Measurements from ENCODE around the genes GP6, PPP1R12C, SYT5 and TMEM86B.

DNA sequence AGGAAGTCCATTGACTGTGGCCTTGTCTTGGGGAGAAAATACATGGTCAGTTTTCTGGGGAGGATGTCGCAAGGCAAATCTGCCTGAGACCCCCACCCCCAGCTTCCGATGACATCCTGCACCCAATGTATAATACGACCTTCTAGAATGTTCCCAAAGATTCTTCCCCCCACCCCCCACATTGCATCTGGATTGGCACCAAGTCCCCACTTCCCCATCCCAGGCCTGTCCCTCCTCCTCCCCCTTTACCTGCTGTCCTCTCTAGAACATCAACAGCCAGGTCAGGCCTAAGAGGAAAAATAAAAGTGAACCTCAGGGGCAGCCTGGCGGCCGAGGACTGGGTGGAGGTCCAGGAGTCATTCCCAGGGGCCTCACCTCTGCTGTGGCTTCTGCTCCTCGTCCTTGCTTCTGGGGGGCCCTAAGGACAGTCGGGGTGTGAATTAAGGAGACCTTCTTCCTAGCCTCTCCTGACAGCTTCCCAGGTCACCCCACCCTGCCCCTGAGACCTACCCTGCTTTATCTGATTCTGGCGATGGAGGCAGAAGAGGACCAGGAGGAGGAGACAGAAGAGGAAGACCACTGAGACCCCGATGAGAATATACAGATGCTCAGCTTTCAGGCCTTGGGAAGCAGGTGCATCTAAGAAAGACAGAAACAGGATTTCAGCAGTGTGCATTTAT lies 8.6 kb downstream of the LAIR1 start:
- RRBS, result no CpG with 5 or more reads among the region's 9 CpGs

DNA sequence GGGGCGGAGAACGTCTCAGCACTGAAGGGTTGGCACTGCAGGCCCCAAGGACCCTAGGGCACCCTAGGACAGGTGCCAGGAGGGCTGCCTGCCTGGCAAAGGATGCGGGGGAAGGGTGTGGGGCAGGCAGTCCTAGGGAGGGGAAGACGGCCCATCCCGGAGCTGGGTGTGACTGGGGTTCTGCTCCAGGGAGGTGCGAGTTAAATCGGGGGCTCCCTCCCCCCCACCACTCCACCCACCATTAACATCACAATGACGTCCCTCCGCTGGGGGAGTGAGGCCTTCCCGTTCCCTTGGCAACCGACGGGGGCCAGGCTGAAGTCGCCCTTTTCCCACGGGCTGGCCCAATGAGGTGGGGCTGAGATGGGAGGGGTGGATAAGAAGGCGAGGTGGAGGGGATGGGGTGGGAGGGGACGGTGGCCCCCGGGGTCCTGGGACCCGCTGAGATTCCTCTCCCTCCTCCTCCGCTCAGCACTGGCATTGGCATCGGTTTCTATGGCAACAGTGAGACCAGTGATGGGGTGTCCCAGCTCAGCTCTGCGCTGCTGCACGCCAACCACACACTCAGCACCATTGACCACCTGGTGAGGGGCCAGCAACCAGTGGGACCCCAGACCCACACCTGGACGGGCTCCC lies 5.7 kb downstream of the TTYH1 start:
- RRBS, result no CpG with 5 or more reads among the region's 23 CpGs

DNA sequence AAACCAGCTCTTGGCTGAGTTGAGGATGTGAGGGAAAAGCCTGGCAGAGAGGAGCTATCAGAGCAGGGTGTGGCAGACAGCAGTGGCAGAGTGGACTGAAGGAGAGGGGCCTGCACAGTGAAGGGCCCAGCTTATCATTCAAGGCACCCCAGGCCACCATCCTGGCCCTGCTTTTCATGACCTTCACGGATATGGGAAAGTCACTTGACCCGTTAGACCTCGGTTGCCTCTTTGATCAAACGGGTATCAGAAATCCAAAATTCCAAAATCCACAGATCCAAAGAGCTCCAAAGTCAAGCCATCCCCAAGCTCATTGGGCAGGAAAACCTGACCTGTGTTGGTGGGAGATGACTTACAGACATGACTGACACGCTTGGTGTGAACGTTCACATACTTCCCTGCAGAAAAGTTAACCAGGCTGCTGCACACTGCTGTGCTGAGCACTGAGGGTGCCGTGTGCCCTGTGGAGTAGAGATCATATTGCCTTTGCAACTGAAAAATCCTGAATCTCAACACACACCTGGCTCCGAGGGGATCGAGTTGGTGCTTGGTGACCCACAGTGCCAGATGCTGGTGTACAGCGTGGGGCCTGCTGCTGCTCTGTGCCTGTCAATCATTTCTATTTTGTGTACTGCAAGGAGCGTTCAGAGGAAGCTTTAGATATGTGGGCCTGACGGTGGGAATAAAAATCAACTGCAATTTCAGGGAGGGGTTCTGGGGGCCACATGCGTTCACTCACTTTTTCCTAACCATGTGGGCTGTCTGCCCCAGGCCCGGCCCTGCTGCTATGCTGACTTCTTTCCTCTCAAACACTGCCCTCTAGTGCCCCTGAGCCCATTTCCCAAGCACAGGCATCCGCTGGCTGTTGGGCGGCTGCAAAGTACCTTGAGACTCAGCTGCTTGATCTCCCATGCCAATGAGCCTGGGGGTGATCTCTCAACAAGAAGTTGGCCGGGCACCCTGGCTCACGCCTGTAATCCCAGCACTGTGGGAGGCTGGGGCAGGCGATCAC lies 9.9 kb upstream of the LENG8 start:
- RRBS, result no CpG with 5 or more reads among the region's 19 CpGs

DNA sequence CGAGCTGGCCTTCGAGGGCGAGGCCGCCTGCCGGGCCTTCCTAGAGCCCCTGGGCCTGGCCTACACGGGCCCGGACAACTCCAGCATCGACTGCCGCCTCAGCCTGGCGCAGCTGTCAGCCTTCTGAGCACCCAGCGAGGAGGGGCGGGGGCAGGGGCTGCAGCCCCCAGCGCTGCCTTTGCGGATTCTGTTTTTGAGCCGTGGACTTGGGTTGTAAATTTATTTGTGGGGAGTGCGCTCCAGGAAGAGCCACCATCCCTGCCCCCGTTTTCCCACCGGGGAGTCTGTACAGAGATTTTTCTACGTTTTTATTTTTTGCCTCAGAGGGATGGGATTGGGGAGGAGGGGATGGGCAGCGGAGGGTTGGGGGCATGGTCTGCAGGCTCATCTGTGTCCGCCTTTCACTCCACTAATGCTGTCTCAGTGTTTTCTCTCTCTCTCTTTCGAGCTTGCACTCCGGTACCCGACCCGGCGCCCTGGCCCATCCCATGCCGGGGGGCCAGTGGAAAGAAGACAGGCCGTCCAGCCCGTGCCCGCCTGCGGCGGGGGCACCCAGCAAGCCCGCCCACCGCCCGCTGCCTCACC lies 2.7 kb downstream of the LENG9 start:
- RRBS, result 57% methylated on average over 3 of the region's 35 CpGs

- RRBS, result no CpG with 5 or more reads among the region's 4 CpGs
These were observed 4.9 kb upstream of the LAIR2 start for GRCh38 chr19:54497881-54498079.

GRCh38 chr19:54878125-54878905 lies 4.3 kb downstream of the FCAR start:
- RRBS, result no CpG with 5 or more reads among the region's 10 CpGs

- RRBS, result no CpG with 5 or more reads among the region's 8 CpGs
These were observed 32.1 kb downstream of the GP6 start for GRCh38 chr19:55005874-55006479.

- RRBS, result no CpG with 5 or more reads among the region's 16 CpGs
These were observed at the start of gene GP6 for GRCh38 chr19:55038028-55038621. Gene GP6, minus strand, starts transcription at chr19:55038264.

DNA sequence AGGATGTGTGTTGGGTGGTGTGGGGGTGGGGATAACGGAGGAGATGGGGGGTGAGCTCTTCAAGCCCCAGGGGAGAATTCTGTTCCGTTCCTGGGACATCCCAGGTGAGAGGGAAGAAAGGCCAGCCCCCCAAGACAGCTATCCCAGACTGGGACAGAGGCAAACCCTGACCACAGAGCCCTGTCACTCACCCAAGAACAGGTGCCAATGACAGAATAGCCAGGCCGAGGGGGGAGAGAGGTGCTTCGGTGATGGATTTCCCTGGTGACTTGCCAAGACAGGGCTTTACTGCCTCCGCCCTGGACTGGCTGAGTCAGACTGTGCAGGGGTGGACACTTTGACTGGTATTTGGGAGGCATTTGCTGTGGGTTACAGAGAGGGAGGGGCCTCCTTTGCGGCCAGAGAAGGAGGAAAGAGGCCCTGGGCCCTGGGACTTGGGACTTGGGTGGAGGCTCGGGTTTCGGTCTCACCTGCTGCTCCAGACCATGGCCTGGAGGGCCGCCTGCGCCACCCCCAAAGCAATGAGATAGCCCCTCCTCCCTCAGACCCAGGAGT lies 4.6 kb upstream of the EPS8L1 start:
- RRBS, result no CpG with 5 or more reads among the region's 10 CpGs

DNA sequence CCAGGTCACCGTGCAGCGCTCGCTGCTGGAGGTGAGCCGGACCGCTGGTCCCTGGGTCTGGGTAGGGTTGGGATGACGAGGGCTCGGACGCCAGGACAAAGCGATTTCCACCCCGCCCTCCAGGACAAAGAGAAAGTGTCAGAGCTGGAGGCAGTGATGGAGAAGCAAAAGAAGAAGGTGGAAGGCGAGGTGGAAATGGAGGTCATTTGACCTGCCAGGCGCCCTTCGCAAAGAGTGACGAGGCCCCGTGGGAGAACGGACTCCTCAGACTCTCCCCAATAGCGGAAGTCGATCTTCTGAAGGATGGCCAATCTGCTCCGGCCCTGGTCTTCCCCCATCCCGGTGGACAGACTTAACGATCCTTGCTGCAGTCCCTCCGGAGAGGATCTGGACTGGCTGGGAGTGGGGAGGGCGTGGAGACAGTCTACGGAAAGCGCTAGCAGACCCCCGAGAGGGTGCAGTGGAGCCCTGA lies 11.8 kb downstream of the EPS8L1 start:
- RRBS, result no CpG with 5 or more reads among the region's 26 CpGs

DNA sequence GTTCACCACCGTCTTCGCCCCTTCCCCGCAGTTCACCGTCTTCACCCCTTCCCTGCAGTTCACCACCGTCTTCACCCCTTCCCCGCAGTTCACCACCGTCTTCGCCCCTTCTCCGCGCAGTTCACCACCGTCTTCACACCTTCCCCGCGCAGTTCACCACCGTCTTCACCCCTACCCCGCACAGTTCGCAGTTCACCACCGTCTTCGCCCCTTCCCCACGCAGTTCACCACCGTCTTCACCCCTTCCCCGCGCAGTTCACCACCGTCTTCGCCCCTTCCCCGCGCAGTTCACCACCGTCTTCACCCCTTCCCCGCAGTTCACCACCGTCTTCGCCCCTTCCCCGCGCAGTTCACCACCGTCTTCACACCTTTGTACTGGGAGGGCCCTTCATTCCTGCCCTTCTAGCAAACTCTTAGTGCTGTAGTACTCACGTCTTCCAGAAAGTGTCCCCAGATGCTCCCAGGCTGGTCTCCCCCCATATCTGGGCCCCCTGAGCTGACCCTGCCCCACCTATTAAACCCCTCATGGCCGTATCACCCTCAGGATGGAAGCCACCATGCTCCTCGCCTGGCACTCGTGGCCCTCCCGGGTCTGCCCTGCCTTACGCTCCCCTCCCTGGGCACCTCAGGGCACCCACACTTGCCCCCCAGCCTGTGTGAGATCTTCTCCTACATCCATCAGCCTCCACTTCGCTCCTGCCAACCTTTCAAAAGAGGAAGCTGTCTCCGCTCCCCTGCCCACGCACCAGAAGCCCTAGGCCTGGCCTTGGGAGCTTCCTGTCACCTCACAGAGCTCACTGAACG lies 19.9 kb downstream of the PPP1R12C start:
- RRBS, result no CpG with 5 or more reads among the region's 43 CpGs

GRCh38 chr19:55117030-55118040 lies at the start of gene PPP1R12C:
Gene PPP1R12C, minus strand, starts transcription at chr19:55117637.
- RRBS, result under 1% methylated on average over 20 of the region's 117 CpGs

DNA sequence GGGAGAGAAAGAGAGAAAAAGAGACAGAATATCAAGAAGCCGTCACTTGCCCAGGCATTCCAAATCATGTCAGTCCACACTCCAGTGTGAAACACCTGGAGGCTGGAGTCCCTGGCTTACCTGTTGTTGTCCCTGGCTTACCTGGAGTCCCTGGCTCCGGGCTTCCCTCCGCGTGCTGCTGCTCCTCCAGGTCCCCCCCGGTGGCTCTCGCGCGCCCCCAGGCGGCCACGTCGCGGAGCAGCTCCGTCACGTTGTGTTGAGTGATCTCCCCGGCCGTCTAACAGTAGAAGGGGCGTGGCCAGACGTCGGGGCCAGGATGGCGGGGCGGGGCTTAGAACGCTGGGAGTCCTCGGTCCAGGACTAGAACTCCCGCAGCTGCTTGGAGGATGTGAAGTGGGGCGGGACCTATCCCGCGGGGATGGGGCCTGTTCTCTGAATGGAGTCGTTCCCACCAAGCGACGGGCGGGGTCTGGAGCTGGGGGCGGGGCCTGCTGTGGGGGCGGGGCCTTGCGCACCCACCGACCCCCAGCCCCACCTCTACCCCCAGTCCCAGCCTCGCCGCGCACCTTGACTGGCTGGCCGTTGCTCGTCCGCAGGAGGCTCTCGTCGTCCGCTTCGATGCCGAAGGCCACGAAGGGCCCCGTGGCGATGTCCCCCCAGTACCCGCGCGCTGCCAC lies 3.1 kb upstream of the TNNI3 start:
- RRBS, result 1% methylated on average over 10 of the region's 52 CpGs

- RRBS, result 0% methylated on average over 4 of the region's 66 CpGs
These were observed at the start of gene SYT5 for GRCh38 chr19:55179708-55180678. Gene SYT5, minus strand, starts transcription at chr19:55180289.

DNA sequence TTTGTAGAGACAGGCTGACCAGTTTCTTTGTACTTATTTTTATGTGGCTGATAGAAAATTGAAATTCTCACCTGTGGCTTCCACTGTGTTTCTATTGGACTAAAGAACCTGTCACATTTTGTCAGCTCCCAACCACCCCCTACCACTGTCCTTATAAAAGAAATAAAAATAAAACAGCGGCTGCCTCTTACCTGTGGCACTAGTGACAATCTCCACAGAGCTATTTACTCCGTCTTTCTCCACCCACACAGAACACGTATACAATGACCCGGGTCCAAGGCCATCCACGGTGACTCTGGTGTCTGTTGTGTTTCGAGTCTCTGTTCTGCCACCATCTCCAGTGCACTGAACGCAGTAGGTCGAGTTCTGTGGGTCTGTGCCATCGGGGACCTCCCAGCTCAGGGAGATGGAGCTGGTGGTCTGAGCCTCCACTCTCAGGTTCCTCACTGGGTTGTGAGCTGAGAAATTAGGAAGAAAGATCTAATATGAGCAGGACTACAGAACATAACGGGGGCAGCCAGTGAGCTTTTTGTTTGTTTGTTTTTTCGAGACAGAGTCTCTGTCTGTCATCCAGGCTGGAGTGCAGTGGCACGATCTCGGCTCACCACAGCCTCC lies 5.6 kb downstream of the PTPRH start:
- RRBS, result no CpG with 5 or more reads among the region's 13 CpGs

DNA sequence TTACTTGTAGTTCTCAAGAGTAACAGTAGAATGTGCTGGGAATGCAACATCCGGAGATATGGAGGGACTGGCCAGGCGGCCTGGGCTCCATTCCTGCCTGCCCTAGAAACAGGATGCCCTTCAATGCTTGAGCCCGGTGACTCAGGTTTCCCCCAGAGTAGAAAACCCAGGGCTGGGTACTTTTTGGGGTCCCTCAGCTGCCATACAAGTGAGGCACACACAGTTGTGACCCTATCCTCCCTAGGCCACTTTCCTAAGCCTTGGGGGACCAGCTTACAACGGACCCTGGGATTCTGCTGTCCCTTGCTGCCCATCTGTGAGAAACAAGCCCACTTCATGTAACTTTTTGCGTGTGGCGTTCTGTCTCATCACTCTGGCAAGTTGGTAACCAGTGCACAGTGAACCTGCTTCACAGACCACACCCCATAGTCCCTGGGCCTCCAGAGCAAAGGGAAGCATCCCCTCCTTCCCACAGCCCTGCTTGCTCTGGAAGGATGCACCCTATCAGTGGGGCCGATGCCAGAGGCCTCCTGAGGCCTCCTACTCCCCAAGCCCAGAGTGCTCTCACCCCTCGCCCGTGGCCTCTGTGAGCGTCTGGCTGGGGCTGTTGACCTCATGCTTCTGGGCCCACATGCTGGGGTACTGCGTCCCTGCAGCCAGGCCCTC lies 5.4 kb downstream of the TMEM86B start:
- RRBS, result 100% methylated on average over 3 of the region's 11 CpGs

DNA sequence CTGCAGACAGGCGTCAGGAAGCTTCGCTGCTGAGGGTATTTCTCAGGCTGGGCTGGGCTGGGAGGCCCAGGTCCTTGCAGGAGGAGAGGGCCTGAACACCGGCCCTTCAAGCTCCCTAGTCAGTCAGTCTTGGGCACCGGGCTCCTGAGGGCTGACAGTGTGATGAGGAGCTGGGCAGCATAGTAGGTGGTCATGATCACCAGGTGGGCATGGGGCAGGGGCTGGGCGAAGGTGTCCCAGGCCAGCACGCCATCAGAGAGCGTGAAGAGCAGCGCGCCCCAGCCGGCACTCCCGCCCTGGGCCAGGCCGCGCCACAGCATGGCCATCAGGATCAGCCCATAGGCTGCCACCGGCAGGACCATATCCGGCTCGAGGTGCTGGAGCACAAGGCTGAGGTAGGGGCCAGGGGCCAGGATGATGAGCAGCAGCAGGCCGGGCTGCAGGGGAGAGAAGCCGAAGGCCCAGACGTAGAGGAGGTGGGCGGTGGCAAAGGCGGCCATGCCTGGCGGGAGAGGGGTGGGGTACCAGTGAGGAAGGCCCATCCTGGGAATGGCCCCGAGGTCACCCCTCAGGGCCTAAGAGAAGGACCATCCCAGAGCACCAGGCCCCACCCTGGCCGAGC lies 1.4 kb downstream of the TMEM86B start:
- RRBS, result 96% methylated on average over 8 of the region's 24 CpGs

GRCh38 chr19:55228654-55229075 lies at the start of gene TMEM86B:
Gene TMEM86B, minus strand, starts transcription at chr19:55228763.
- RRBS, result no CpG with 5 or more reads among the region's 8 CpGs

DNA sequence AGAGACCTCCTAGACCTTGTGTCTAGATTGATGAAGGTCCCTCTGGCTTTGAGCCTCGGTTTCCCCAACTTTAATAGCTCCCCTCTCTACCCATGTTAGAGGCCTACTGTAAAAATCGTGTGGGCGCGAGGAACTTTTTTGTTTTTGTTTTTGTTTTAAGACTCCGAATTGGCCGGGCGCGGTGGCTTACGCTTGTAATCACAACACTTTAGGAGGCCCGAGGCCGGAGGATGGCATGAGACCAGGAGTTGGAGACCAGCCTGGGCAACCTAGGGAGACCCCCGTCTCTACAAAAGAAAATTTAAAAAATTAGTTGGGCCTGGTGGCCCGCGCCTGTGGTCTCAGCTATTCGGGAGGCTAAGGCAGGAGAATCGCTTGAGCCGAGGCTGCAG lies 736 bp upstream of the PPP6R1 start:
- RRBS, result no CpG with 5 or more reads among the region's 17 CpGs

- RRBS, result 74% methylated on average over 10 of the region's 29 CpGs
These were observed 12.8 kb downstream of the TMEM150B start for GRCh38 chr19:55312166-55312852.

All from GM12892 (cell line).